Left ventricle myocardium (tissue), 1 donor: ENCODE measurements around the genes IL18BP and FOLR2.

- PRO-cap: unidirectional peak, minus-strand start at chr11:70088881
These were observed 10.6 kb downstream of the ANO1 start for GRCh38 chr11:70088755-70089099.

GRCh38 chr11:70106069-70106881, 28.2 kb downstream of the ANO1 start:
- PRO-cap: no peak

GRCh38 chr11:70111161-70111987, 33.3 kb downstream of the ANO1 start:
- PRO-cap: unidirectional peak, minus-strand start at chr11:70111652

GRCh38 chr11:70139829-70140113, 61.7 kb downstream of the ANO1 start:
- PRO-cap: no peak

- PRO-cap: no peak
These were observed 28.1 kb upstream of the FADD start for GRCh38 chr11:70174698-70175680.

GRCh38 chr11:70188419-70188954, 14.6 kb upstream of the FADD start:
- PRO-cap: no peak

DNA sequence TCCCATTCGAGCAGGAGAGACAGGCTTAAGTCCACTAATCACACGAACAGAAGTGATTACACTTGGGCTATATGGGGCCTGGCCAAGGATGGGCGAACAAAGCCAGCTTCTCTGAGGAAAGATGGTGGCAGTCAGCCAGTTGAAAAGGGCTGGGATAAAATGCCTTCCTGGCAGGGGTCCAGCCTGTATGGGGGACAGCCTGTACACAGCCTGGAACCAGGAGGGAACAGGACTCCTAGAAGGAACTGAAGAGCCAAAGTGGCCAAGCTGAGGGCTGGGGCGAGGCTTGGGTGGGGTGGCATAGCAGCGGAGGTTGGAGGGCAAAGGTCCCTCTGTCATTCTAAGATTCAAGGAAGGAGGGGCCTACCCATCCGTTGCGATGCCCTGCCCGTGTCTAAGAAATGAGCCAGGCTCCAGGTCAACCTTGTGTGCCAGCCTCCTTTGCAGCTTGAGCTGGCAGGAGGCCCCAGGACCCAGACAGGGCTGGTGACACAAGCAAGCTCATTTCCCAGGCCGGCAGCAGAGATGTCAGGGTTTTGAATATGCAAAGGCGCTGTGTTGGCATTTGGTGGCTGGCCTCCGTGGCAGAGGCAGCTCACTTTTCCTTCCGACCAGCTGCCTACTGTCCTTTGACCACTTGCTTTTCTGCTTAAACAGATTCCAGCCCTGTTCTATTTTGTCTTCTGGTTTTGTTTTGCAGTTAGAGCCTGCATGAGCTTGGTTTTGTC, 22.7 kb downstream of the FADD start:
- PRO-cap: no peak

DNA sequence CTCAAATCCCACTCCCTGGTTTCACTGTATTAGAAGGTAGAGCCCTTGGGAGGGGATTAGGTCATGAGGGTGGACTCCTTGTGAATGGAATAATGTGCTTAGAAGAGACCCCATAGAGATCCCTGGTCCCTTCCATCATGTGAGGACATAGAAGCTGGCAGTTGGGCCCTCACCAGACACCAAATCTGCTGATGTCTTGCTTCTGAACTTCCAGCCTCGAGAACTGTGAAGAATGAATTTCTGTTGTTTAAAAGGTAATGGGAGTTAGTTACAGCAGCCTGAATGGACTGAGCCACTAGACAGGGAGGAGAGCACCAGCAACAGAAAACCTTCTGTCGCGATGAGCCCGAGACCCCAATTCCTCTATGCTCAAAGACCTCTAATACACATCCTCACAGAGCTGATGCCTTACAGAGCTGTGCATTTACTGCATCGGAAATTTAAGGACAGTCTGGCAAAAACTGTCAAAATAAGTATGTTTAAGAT, 50.6 kb downstream of the PPFIA1 start:
- PRO-cap: no peak

- PRO-cap: no peak
These were observed 14.1 kb upstream of the CTTN start for GRCh38 chr11:70383827-70385050.

GRCh38 chr11:70399205-70400302, 1.2 kb downstream of the CTTN start:
- PRO-cap: bidirectional peak, plus-strand start at chr11:70400035, minus-strand start at chr11:70399832

- PRO-cap: no peak
These were observed 228.9 kb downstream of the CTTN start for GRCh38 chr11:70627126-70627724.

DNA sequence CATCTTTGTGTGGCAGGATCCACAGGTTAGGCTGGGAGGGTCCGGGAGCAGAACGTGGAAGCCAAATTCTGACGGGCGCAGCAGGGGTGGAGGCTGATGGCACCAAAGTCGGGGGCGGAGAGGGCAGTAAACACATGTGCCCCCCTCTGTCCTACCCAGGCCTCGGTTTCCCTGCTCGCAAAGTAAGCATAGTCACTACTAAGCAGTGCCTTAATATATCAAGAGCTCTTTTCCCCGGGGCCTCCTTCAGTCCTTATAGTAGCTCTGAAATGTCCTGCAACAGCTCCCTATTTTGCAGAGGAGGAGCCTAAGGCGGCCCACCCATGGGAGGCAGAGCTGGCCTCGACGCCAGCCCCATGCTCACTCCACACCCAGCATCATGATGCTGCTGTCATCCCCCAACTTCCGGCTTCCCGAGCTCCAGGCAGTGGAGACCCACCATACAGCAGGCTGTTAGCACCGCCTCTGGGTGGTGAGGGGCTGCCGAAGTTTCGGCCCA, 230.0 kb downstream of the CTTN start:
- PRO-cap: no peak

- PRO-cap: no peak
These were observed 300.6 kb downstream of the SHANK2 start for GRCh38 chr11:70951600-70952363.

DNA sequence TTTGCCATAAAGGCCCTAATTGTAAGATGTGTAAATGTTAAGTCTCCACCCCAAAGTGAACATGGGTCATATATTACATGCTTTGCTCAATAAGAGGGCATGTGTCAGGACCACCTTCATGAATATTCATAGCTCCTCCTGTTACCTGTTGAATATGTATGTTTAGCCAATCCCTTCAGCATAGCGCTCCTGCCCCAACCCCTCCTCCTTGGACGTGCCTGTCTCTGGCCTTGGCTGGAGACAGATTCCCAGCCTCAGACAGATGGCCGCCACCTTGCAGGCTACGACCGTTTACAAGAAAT, 1.2 kb upstream of the NADSYN1 start:
- PRO-cap: no peak

GRCh38 chr11:71800271-71800790, 32.7 kb upstream of the DEFB108B start:
- PRO-cap: no peak

DNA sequence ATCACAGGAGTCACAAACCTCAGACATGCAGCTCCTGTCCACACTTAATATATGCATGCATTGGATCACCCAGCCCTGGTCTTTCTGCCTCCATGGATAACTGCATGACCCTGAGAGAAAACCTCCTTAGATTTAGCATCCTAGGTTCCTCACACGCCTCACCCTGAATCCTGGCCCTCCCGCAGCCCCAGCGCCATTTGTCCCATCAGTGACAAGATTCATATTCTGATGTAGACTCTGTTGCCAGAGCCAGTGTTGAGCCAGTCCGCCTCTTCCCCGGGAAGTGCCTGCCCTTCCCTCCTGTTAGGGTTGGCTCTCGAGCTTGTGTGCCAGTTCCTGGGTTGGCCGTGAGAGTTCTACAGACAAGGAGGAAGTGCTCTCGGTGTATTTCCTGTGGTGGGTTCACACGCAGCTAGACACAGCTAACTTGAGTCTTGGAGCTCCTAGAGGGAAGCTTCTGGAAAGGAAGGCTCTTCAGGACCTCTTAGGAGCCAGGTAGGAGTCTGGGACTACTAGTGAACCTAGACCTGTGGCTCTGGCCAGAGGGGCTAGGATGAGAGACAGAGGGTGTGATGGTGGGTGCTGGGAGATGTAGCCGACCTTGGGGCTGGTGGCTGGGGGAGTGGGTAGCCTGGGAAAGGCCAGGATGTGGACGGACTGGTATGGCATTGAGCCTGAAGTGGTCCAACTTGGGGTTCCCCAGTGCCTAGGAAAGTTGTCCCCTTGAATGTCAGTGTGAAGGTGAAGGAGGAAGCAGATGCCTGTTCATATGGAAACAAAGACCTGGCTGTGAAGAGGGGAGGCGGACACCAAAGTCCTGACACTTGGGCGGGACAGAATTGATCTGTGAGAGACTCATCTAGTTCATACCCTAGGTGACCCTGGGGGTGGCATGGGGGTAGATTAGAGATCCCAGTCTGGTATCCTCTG, at the start of gene IL18BP:
TSS of gene IL18BP (plus strand) at position 385 of the 930 bp plus-strand sequence.
- PRO-cap: unidirectional peak, plus-strand start at position 394 of the sequence

DNA sequence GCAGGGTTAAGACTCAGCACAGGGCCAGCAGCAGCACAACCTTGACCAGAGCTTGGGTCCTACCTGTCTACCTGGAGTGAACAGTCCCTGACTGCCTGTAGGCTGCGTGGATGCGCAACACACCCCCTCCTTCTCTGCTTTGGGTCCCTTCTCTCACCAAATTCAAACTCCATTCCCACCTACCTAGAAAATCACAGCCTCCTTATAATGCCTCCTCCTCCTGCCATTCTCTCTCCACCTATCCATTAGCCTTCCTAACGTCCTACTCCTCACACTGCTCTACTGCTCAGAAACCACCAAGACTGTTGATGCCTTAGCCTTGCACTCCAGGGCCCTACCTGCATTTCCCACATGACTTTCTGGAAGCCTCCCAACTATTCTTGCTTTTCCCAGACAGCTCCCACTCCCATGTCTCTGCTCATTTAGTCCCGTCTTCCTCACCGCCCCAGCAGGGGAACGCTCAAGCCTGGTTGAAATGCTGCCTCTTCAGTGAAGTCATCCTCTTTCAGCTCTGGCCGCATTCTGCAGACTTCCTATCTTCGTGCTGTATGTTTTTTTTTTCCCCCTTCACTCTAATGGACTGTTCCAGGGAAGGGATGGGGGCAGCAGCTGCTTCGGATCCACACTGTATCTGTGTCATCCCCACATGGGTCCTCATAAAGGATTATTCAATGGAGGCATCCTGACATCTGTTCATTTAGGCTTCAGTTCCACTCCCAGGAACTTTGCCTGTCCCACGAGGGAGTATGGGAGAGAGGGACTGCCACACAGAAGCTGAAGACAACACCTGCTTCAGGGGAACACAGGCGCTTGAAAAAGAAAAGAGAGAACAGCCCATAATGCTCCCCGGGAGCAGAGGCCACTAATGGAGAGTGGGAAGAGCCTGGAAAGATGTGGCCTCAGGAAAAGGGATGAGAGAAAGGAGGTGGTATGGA, 3.4 kb downstream of the IL18BP start:
- PRO-cap: no peak

DNA sequence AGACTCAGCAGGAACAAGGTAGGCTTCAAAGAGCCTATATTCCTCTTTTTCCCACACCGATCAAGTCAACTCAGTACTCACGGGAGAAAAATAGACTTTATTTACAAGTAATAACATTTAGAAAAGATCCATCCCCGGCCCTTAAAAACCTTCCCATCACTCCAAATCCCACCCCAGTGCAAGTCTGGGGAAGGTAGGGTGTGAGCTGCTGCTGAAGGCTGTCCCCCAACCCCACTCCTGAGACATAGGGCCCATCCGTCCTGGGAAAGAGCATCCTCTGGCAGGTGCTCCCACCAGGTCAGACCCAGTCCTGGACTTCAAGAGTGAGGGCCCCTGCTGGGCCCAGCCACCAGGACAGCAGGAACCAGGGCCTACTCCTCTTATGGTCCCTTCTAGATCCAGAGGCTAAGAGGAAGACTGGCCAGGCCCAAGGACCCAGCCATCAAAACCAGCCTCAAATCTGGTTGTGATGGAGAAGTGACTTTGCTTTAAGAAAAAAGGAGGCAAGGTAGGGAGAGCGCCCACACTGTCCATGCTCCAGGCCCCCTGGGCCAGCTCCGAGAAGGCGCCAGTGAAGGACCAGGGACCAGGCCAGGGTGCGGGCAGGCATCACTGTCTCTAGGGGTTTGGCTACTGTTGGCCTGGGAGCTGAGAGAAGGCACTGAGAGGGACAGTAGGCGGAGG, 4.2 kb downstream of the IL18BP start:
- PRO-cap: no peak

DNA sequence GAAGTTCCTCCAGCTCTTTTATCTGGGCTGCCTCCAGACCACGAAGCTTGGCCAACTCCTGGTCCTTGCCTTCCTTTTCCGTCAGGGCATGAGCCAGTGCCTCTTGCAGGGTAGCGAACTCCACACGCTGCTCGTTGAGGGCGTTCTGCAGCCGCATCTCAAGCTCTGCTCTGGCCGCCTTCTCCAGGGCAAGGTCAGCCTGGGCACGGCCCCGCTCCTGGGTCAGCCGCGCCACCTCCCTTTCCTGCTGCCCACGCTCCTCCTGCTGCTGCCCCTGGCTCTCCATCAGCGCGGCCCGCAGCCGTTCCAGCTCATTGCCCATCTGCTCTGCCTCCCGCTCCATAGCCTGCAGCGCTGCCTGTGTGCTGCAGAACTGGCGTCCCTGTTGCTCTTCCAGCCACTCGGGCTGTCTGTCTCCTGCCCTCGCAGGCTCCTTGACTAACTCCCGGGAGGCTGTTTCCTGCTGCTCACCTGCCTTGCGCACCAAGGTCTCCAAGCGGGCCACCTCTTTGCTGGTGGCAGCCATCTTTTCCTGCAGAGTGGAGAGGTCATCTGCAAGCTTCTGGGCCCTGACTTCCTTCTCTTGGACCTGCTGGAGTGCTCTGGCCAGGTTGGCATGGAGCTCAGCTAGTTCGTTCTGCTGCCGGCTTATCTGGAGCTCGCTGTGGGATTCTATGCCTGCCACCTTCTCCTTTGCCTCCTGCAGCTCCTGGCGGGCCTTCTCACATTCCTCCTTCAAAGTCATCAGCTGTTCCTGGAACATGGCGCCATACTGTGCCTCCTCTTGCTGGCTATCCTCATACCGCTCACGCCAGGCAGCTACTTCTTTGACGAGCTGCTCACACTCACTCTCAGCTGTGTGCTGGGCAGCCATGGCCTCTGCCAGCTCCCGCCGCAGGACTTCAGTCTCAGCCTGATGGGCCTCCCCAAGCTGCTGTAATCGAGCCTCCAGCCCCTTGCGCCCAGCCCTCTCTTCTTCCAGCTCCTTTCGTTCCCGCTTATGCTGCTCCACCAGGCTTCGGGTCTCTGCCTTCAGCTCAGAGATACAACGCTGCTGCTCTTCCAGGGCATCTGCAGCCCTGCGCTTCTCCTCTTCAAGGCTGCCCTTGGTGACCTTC, 15.9 kb downstream of the IL18BP start:
- PRO-cap: no peak

DNA sequence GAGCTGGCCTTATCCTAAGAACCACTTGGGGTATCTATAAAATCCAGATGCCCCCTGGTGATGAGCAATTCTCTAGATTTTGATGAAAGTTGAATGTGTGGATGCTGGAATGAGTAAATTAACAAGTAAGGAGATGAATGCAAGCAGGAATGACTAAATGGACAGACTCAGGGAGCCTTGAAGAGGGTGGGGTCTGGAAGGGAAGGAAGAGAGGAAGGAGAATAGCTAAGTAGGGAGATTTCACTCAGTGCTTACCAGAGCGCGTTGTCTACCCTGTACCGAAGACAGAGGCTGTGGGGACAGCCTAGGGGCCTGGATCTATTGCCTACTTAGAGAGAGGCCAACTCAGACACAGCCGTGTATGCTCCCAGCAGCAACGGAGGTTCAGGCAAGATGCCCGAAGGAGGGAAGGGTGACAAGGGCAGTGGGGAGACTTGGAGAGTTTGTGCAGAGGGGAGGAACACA, at the start of gene FOLR2:
TSS of gene FOLR2 (plus strand) at position 257 of the 465 bp plus-strand sequence.
- PRO-cap: no peak